Melanocyte of skin (primary cell): ENCODE measurements around a stretch of chr2.

- CAGE, long polyA plus RNA, 2 experiments = no peak in any of the 2 experiments
Measured at GRCh38 chr2:16413217-16413788, 252.3 kb downstream of the CYRIA start.

DNA sequence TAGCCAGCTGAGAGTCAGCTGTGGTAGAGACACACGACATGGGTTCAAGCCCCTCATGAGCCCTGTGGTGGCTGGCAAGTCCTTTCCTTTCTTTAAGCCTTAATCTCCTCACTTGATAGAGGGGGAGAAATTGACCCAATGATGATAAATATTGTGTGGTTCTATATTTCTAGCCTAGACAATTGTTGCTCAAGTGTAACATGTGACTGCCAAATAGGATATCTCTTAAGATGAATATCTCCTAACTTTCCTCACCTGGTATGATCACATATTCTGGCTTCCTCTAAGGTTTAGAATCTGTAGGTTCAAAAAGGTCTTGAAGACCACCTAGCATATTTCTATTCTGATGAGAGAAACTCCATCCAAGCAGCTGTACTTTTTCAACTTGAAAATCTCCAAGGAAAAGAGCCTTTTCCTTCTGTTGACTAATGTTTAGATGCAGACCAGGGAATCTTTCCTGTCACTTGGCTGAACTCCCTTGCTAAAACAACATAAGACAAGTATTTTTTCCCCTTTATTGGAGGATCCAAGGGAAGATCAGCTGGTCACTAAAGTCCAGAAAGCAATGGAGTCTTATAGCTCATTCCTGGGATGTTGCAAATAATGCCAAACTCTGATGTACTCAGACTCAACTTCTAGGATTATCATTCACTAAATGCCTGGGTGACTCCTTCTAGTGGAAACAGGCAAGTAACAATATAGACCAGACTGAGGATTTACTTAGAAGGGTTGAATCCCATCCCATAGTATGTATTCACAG lies 114.8 kb downstream of the CYRIA start:
- CAGE, long polyA plus RNA, 2 experiments = no peak in any of the 2 experiments

- CAGE, long polyA plus RNA, 2 experiments = no peak in any of the 2 experiments
Measured at GRCh38 chr2:16560509-16561041, 105.1 kb downstream of the CYRIA start.

DNA sequence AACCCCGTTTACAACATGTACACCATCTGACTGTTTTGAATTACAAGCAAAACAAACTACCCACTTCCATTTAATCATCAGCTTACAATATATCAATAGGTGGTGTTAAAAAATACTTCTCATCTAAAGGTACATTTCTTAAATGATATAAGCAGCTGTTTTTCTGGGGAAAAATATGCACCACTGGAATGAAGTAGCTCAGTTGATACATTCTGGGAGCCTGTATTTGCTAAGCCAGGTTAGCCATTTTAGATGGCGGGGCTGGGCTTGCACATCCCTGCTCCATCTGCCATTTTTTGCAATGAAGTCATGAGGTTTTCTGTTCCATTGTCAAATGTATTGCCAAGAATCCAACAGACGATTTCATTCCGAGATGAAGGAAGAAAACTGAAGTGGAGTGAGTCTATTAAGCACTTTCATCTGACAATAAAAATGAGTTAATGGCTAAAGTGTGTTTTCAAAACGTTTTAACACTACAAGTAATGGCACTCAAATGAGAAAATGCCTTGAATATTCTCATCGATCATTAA lies 61.1 kb downstream of the CYRIA start:
- CAGE, long polyA plus RNA, 2 experiments = no peak in any of the 2 experiments

- CAGE, long polyA plus RNA, 2 experiments = no peak in any of the 2 experiments
Measured at GRCh38 chr2:16617089-16617805, 48.4 kb downstream of the CYRIA start.

GRCh38 chr2:19347251-19347884 lies 11.1 kb downstream of the OSR1 start:
- CAGE, long polyA plus RNA, 2 experiments = no peak in any of the 2 experiments

GRCh38 chr2:19349622-19350235 lies 8.7 kb downstream of the OSR1 start:
- CAGE, long polyA plus RNA, 2 experiments = no peak in any of the 2 experiments

- CAGE, long polyA plus RNA, 2 experiments = no peak in any of the 2 experiments
Measured at GRCh38 chr2:19747367-19747618, 154.5 kb downstream of the TTC32 start.

DNA sequence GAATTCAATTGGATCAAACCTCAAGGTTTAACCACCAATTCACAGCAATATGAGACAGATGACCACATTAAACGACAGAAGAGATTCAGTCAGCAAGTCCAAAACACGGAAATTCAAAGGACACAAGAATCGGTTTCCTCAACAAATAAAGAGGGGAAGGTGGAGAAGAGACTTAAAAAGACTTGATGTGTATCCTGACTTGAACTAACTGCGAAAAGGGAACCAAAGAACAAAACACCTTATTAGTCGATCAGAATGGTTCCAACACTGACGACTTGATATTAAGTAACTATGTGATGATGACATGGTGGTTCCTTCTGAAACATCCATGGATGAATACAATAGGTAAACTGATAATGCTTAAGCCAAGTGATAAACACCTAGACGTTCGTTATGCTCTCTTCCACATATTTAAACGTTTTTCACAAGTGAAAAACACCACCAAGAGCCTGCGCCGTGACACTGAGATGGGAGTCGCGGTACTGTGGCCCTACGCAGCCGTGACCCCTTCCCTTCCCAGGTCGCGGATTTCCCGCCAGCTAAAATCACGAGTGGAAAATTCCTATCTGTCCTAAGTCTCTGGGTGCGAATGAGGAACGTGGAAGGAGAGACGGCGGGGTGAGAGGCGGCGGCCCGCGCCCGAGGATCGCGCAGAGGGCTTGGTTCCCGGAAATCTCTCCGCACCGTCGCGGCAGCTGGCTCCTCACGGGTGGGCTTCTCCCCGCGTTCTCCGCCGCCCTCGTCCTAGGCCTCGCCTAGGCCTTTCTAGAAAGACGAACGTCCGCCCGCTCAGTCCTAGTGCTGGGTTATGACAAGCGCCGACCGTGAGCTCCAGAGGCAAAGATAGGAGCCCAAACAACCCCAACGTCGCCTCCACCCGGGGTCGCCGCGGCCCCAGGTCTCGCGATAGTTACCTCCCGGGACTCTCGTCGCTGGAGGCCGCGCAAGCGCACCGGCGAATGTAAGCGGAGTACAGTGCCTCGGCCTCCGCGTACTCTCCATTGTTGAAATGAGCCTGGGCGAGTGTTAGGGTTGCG lies 673 bp downstream of the TTC32 start:
- CAGE, long polyA plus RNA, 2 experiments = no peak in any of the 2 experiments

DNA sequence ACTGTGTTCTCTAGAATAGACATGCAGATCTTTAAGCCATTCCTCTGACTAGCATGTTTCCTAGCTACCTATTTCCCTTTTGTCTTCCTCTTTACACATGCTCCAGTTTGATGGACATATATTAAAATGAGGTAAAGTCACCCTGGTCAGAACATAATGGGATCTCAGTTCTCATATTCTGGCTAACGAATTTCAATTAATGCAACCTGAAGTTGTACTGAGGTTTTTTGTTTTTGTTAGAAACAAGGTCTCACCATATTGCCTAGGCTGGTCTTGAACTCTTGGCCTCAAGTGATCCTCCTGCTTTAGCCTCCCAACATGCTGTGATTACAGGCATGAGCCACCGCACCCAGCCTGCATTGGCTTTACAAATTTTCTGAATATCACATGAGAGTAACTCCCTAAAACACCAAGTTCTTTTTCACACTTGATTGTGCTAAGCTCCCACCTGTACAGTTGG lies 9.5 kb downstream of the LAPTM4A start:
- CAGE, long polyA plus RNA, 2 experiments = no peak in any of the 2 experiments

DNA sequence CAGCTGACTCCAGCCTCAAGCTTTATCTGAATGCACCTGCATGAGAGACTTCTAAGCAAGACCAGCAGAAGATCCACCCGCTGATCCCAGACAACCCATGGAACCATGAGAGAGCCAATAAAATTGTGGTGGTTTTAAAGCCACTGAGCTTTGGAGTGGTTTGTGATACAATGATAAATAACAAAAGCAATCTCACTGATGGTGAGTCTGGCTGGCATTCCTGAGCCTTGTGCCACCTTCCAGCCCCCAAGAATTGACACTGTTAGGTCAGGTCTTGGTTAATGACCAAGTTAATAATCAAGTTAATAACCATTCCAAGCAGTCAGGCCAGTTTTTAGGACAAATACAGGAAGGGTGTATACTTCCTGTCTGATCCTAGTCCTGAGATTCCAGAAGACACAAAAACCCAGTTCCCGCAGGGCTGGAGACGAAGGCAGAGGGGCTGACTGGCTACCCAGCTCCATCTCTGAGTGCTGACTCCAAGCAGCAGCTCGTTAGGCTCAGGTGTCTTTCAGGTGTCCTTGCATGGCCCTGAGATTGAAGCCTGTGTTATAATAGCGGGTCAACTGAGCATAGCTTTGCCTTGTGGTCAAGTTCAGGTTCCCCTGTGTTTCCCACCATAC lies 74.6 kb upstream of the LAPTM4A start:
- CAGE, long polyA plus RNA, 2 experiments = no peak in any of the 2 experiments

- CAGE, long polyA plus RNA, 2 experiments = no peak in any of the 2 experiments
Measured at GRCh38 chr2:20156653-20157510, 68.0 kb downstream of the SDC1 start.

DNA sequence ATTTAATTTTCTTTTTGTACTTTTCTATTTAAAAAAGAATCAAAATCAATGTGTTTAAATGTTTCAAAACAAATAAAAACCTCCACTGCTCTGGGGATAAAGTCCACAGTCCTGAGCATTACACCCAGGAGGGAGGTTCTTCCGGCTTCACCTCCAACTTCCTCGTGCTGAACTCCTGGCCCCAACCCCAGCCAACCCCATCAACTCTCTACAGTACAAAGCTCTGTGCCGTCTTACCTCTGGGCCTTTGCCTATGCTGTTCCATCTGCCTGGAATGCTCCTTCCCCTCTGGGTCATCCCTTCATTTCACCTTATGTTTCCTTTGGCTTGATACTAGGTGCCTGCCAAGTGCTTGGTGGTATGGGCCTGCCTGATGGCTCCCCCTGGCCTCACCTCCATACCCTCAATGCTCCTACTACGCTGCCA lies 28.9 kb downstream of the SDC1 start:
- CAGE, long polyA plus RNA, 2 experiments = no peak in any of the 2 experiments

DNA sequence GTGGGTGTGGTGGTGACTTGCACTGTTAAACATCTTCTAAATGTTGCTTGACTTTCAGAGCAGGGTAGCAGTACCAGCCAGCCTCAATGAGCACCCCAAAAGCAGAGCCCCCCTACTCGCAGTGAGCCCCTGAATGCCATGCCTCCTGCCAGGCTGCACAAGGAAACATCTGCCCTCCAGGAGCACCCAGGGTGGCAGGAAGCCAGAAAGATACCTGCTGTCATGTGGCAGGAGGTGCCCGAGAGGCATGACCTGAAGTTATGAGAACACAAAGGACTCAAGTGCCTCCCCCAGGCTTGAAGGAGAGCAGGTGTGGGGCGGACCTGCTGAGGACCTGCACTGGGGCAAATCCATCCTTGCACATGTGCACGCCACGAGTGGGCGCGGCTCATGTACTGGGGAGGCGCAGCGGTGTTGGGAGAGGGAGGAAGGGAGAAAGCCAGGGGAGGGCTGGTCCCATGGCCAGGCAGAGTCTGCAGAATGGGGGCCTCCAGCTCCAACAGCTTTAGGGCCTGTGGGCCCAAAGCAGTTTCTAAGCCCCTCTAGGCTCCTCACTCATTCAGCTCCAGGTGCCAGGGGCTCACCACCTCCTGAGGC lies 26.9 kb downstream of the SDC1 start:
- CAGE, long polyA plus RNA, 2 experiments = no peak in any of the 2 experiments

DNA sequence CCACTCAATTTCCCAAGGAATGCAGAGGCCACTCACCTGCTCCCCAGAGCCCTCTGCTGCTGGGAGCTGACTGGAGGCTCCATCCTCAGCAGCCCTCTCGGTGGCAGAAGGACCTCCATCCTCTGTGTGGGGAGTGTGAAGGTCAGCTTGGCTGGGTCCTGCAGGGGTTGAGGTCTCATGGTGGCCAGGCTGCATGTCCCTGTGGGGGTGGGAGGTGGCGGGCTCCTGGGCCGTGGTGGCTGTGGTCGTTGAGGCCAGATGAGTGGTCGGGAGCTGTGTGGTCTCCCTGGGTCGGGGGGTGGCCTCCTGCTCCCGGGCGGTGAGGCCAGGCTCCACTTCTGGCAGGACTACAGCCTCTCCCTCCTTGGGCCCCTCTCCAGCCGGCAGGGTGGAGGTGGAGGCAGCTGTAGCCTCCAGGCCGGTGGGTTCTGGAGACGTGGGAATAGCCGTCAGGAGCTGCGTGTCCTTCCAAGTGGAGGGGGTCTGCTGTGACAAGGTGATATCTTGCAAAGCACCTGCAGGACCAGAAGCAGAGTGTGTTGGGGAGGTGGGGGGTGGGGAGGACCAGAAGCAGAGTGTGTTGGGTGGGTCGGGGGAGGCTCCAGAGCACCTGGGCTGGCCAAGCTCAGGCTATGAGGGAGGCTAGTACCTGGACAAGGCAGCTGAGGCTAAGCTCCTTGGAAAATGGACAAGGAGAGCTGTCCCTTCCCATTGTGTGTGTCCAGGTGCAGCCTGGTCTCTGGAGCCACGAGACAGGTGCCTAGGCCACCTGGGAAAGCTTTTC lies 21.0 kb downstream of the SDC1 start:
- CAGE, long polyA plus RNA, 2 experiments = no peak in any of the 2 experiments

DNA sequence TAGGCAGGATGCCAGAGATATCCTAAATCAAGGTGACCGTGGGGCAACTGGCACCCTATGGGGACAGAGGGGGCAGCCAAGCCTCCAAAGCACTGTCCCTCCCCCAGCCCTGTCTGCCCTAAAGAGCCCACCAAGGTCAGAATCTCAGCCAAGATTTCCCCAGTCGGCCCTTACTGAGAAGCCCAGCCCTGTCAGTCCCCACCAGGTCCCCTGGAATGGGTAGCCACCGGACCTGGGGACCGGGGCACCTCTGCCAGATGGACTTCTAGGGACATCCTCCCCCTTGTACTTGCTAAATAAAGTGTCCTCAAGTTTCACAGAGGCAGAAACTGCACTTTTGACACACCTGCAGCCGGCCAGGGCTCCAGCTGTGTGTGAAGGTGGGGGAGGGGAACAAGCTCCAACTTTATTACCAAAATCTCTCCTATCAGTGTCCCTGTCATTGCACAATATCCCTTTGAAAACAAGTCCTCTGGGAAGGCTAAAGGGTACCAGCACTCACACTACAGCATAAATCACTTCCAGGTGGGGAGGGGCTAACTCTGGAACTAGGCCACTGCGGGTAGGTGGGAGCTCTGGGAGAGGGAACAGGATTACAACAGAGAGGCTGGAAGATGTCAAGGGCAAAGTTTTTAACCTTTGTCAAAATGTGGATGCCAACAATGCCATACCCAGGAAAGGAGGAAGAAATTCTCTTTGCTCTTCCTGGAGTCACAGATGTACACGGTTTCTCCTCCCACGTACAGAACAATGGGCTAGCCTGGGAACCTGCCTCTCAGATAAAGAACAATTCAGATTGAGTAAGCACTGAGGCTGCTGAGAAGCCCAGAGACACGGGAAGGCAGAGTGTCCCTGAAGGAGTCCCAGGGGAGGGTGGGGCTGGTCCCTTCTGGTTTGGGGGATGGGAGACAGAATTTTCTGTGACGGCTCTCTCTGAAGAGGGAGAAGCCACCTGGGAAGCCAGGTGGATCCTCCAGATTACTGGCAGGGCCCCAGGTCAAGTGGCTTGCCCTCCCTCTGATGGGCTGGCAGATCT lies 11.1 kb downstream of the SDC1 start:
- CAGE, long polyA plus RNA, 2 experiments = no peak in any of the 2 experiments

GRCh38 chr2:20225812-20226335 lies 944 bp upstream of the SDC1 start:
- CAGE, long polyA plus RNA, 2 experiments = no peak in any of the 2 experiments

- CAGE, long polyA plus RNA, 2 experiments = no peak in any of the 2 experiments
Measured at GRCh38 chr2:20235961-20236498, 11.1 kb upstream of the SDC1 start.

DNA sequence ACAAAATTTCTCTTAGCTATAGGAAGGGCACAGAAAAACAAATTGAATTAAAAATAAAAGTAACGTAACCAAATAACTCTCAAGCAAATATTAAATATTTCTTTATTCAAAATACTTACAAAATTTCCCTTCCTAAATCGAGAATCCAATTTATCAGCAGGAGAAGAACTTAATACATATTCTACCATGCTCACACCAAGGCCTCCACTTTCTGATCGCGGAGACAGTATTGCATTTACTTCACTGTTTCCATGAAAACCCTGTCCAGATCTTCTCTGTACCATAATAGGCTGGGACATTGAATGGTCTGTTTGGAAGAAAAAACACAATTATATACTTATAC lies 38.6 kb downstream of the PUM2 start:
- CAGE, long polyA plus RNA, 2 experiments = no peak in any of the 2 experiments

- CAGE, long polyA plus RNA, 2 experiments = no peak in any of the 2 experiments
Measured at GRCh38 chr2:20348136-20349084, 2.2 kb downstream of the PUM2 start.